Umbilical cord (tissue), 2 donors: ENCODE data around the gene AGRP.

DNA sequence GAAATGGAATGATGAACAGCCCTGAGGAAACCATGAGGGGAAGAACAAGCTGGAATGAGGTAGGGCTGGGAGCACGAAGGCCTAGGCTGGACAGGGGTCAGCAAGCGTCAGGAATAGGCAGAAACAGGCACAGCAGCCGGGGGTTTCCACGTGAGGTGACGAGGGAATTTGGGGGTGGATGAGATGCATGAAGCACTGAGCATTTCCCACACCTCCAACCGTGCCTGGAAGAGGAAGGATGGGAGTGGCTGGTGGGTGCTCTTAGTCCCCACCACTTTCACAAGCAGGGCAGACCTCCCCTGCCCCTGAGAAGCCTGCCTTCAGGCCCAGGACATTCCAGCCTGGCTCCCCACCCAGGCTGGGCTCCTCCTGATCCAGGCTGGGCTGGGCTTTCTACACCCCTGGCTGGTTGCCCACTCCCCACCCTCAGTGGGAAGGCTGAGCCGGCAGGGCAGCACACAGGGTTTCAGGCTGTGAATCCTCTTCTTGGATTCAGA, 21.9 kb downstream of the PLEKHG4 start:
- RAMPAGE, long total RNA: no peak

DNA sequence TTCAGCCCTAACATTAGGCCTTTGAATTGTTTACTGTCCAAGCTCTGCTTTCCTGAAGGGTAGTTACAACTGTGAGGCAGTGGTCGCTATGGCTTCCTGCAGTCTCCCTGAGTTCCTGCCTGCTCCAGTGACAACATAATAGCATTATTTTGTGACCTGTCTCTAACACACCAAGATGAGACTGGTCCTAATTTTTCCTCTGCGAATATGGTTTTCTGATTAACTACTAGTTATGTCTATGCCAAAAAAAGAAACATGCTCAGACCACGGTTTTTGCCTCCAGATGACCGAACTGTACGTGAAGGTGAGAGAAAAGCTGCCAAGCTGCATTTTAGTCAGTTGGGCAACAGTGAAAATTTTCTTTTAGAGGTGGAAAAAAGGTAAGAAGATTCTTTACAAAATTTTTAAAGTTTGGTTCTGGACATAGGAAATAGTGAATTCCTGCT, 20.6 kb downstream of the LRRC36 start:
- RAMPAGE, long total RNA: no peak

GRCh38 chr16:67364925-67365490, 28.3 kb downstream of the TPPP3 start:
- RAMPAGE, long total RNA: no peak

DNA sequence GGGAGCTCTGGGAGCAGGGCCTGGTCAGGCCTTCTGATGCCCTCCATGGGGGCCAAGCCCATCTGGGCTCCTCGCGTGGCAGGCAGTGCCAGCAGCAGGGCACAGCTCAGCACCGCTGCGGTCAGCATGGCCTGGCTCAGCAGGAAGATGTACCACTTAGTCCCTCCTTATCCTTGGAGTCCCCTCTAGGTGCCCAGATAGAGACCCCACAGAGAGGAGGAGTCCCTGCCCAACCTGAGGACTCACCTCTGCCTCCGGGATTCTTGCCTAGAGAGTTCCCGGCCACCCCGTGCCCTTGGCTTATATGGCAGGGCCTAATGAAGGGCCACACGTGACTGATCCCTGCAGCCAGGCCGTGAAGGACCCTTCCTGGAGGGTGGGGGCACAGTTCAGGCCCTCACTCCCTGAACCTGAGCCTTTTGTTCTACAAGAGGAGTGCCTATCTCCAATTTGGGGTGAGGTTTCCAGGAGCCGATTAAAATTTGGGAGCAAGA, at the start of gene AGRP:
Gene AGRP (minus strand): TSS at position 277 of the 494 bp plus-strand sequence.
- RAMPAGE, long total RNA: no peak

- RAMPAGE, long total RNA: no peak
Observed at GRCh38 chr16:67520971-67521848, 7.4 kb upstream of the RIPOR1 start.

GRCh38 chr16:67530989-67531751, 2.5 kb downstream of the RIPOR1 start:
- RAMPAGE, long total RNA: no peak

DNA sequence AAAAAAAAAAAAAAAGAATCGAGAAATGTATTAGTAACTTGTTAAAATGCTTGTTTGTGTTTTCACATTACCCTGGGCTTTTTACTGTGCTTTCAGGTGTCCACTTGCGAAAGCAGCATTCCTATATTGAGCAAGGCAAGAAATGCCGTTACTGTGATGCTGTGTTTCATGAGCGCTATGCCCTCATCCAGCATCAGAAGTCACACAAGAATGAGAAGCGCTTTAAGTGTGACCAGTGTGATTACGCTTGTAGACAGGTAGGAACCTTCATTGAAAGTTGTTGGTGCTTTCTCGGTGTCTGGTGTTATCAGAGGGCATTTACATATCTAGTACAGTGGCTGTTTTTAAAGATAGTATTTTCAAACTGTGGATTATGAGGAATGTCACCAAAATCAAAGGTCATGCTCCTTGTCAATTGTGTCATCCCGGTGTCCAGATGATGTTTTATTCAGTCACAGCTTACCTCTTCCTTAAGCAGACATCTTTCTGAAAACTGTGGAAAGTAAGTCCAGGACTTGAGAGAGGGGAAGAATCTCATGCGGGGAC, 18.4 kb upstream of the CARMIL2 start:
- RAMPAGE, long total RNA: no peak

DNA sequence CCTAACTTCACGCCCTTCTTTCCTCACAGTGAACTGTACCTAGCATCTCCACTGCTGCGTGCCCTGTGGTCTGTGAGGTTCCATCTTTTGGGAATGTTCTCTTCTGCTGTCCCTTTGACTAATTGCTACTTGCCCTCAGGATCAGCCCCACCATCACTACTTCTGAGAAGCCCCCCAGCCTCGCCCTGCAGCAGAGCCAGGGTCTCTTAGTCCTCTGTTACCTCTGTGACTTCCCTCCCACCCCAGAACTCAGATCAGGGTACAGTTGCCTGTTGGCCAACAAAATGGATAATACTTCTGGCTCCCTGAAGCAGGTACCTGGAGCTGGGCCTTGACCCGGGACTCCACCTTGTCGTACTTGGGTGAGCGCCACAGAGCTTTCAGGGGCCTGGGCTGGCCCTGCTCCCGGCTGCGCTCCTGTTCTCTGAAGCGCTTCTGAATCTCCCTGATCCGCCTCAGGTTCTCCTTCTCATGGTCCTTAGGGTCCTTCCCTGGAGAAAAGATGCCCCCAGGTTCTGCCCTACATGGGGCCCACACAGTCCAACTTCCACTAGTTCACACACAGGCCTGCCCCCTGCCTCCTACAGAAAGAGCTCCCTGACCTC, 1.8 kb downstream of the ENKD1 start:
- RAMPAGE, long total RNA: no peak

GRCh38 chr16:67841804-67841996, 420 bp upstream of the THAP11 start:
- RAMPAGE, long total RNA: no peak

- RAMPAGE, long total RNA: no peak
Observed at GRCh38 chr16:67934590-67935079, 2.0 kb downstream of the PSMB10 start.

- RAMPAGE, long total RNA: no peak
Observed at GRCh38 chr16:67958400-67959289, 9.8 kb downstream of the SLC12A4 start.

- RAMPAGE, long total RNA: no peak
Observed at GRCh38 chr16:67966738-67967298, 1.6 kb downstream of the SLC12A4 start.

DNA sequence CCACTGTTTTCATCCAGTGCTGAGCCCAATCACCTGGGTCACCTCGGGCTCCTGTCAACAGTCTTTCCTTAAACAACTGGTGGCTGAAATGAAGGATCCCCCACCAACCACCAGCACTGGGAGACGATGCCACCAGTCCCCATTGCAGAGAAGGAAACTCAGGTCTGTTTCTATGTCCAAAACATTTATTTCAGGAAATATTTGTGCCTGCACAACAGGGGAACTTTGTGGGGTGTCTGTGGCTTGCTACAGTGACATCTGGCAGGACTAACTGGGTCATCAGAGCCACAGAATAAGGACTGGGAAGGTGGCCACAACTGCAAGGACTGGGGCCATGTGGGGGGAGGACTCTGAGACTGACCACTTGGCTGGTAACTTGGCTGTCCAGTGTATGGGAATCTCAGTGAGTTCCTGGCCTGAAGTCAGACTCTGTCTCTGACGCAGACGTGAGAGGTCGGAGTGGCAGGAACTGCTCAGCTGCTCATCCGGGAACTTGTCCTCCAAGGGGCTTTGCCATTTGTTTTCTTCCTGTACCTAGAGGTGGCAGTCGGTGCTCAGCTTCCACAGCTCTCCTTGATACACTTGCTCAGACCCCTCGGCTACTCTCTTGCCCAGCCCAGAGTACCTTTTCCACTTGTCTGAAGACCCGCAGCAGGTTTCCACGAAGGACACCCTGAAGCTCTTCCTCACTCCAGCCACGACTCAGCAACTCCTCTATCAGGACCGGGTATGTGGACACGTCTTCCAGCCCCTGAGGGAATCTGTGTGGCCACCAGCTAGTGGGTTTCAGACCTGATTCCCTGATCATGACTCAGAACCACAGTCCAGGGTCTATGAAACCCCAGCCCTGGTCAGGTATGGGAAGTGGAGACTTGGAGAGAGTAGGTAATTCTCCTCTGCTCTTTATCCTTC, 7.2 kb upstream of the DPEP3 start:
- RAMPAGE, long total RNA: no peak

GRCh38 chr16:68037716-68038184, 14.7 kb downstream of the DUS2 start:
- RAMPAGE, long total RNA: no peak

GRCh38 chr16:68078324-68079147, 6.6 kb upstream of the NFATC3 start:
- RAMPAGE, long total RNA: no peak

DNA sequence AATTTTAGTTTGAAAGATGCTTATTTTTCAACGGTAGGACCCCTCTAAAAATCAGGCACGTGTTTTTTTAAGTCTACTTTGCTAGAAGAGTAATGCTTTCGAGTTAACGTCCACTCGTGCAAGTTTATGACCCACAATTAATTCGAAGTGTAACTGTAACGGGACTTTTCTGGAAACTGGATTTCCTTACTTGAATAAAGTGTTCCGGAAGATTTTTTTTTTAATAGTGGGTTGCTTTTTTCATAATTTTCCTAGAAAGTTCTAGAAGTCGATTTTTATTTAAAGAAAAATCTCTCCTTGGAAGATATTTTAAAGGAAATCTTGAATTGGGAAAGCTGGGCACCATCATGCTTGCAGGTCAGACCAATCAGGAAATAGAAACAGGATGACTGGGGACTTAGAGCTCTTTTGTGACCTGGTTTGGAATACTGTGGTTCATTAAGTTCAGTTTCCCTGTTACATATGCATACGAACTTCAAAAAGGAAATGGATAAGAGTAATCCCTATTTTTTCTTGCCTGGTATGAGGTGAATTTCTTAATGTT, 1.1 kb downstream of the NFATC3 start:
- RAMPAGE, long total RNA: no peak

GRCh38 chr16:68190779-68191252, 45.1 kb downstream of the ESRP2 start:
- RAMPAGE, long total RNA: no peak

GRCh38 chr16:68214089-68214669, 21.7 kb downstream of the ESRP2 start:
- RAMPAGE, long total RNA: no peak

- RAMPAGE, long total RNA: no peak
Observed at GRCh38 chr16:68239694-68240425, 3.9 kb upstream of the ESRP2 start.

- RAMPAGE, long total RNA: no peak
Observed at GRCh38 chr16:68257859-68258809, 6.2 kb upstream of the SLC7A6 start.